Sigmoid colon (tissue), 4 donors: Measurements from ENCODE around the genes AMPH, RALA and MPLKIP.

DNA sequence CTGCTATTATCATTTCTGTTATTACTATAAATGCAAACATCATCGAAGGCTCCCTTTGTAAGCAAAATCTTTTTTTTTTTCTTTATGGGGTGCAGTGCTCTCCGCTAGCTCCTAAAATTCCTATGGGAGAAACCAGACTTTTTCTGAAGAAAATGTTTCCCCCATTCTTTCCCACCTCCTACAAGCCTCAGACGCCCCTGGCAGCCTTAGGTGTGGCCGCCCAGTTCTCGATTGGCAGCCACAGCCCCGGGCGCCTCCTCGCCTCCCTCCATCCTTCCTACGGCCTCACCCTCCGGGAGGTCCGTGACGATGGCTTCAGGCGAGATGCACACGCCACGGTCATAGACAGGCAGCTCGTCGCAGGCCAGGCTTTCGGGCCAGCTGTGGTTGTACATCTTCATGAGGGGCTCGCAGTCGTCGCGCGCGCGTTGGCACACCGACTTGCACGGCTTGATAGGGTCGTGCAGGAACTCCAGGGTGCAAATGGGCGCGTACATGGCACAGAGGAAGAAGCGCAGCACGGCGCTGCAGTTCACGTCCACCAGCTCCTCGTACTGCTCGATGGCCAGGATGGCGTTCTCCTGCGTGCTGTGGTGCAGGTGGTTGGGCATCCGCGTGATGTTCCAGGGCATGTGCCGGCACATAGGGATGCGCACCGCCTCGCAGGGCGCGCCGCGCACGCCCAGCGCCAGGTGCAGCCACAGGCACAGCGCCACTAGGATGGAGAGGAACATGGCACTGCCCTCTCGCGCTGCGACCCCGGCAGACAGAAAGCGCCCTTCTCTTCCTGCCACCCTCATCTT is 612 bp downstream of the SFRP4 start:
- PRO-cap = bidirectional peak, plus-strand start at position 709 of the sequence, minus-strand start at position 556 of the sequence
- RAMPAGE, long total RNA, 4 experiments = no peak in any of the 4 experiments

DNA sequence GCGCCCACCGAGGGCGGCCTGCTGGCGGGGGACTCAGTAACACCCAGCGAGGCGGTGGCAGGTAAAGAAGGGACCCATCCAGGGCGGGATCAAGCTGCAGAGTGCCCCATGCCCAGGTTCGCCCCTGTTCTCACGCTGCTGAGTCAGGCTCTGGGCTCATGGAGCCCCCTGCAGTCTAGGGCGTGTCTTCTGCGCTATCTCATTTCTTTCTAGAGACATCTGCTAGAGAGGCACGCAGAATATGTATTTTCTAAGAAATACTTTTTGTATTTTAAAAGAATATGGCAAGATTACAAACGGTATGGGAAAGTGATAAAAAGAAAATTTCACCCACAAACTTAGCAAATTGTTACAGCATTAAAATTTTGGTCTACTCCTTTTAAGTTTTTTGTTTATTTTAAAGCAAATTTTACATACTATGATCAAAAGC is 966 bp downstream of the EPDR1 start:
- PRO-cap = unidirectional peak, minus-strand start at position 132 of the sequence
- RAMPAGE, long total RNA, 4 experiments = no peak in any of the 4 experiments

- PRO-cap = no peak
- RAMPAGE, long total RNA, 4 experiments = no peak in any of the 4 experiments
Measured at GRCh38 chr7:38002890-38003444, 82.5 kb downstream of the EPDR1 start.

DNA sequence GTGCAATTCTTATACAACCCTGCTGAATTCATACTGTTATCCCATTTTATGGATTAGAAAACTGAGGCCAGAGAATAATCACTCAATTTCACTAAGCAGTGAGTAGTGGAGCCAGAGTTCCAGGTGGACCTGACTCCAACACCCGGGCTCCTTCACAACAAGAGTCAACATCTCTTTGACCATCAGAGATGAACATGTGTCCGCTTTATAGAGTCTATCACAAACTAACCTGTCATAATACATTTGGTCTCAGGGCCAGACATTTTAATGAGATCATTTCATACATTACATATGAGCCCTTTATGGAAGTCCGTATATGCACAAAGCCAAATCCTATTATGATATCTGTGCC is 74.8 kb downstream of the STARD3NL start:
- PRO-cap = no peak
- RAMPAGE, long total RNA, 4 experiments = no peak in any of the 4 experiments

GRCh38 chr7:38340385-38340812 is 162.4 kb downstream of the STARD3NL start:
- PRO-cap = no peak
- RAMPAGE, long total RNA, 4 experiments = no peak in any of the 4 experiments

DNA sequence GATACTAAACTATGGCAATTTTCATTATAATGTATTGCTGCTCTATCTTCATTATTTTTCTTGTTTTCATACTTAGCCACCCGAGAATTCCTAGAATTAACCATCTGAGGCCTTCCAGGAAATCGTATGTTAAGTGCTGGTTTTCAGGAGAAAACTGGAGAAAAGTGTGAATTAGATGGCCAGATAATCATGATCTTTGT is 54.9 kb downstream of the AMPH start:
- PRO-cap = no peak
- RAMPAGE, long total RNA, 4 experiments = no peak in any of the 4 experiments

DNA sequence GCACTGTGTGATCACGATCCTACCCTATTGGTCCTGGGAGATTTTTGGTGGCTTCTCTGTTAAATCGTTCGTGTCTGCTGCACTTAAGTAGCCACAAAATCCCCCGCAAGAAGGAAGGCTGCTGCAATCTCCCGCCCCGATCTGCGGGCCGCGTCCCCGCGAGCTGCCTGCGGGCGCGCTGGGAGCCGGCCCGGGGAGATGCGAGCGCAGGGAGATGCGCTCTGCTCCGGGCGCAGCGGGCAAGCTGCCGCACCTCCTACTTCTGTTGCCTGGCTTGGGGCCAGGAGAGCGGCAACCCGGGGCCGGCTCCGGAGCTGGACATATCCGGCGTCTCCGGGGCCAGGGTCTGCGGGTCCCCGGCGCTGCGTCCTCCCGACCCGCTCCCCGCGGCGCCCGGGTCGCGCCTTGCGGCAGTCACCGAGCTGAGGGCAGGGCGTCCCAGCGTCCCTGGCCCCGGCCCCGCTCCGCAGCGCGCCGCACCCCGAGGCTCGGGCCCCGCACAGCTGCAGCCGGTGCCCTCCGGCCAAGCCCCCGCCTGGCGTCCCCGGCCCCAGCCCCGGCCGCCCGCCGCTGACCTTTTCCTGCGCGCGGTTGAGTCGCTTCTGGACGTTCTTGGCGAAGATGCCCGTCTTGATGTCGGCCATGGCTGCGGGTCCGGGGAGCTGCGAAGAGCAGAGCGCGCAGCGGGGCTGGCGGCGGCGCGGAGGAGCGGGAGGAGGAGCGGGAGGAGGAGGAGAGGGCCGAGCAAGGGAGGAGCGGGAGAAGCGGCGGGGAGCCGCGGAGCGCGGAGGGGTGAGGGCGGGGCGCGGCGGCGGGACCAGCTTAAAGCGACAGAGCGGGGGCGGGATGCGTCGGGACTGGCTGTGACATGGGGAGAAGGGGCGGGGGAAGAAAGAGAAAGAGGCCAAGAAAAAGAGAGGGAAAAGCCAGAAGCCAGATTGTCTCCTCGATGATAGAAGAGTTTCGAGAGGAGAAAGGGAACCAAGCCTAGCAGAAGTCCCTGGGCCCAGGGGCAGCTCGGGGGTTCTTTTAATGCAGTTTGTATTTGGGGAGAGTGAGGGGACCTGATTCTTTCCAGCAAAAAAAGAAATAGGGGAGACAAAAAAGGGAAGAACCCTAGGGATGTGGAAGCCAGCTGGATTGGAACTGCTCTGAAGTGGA is at the start of gene AMPH:
TSS of gene AMPH (minus strand) at position 666 of the 1,161 bp plus-strand sequence.
- PRO-cap = no peak
- RAMPAGE, long total RNA, 4 experiments = start-site peak on the minus strand in 4 of 4 experiments, centred at positions 679 to 719 of the sequence, 13 to 98 reads per replicate

- PRO-cap = no peak
- RAMPAGE, long total RNA, 4 experiments = no peak in any of the 4 experiments
Measured at GRCh38 chr7:38831100-38831684, 77.8 kb downstream of the VPS41 start.

DNA sequence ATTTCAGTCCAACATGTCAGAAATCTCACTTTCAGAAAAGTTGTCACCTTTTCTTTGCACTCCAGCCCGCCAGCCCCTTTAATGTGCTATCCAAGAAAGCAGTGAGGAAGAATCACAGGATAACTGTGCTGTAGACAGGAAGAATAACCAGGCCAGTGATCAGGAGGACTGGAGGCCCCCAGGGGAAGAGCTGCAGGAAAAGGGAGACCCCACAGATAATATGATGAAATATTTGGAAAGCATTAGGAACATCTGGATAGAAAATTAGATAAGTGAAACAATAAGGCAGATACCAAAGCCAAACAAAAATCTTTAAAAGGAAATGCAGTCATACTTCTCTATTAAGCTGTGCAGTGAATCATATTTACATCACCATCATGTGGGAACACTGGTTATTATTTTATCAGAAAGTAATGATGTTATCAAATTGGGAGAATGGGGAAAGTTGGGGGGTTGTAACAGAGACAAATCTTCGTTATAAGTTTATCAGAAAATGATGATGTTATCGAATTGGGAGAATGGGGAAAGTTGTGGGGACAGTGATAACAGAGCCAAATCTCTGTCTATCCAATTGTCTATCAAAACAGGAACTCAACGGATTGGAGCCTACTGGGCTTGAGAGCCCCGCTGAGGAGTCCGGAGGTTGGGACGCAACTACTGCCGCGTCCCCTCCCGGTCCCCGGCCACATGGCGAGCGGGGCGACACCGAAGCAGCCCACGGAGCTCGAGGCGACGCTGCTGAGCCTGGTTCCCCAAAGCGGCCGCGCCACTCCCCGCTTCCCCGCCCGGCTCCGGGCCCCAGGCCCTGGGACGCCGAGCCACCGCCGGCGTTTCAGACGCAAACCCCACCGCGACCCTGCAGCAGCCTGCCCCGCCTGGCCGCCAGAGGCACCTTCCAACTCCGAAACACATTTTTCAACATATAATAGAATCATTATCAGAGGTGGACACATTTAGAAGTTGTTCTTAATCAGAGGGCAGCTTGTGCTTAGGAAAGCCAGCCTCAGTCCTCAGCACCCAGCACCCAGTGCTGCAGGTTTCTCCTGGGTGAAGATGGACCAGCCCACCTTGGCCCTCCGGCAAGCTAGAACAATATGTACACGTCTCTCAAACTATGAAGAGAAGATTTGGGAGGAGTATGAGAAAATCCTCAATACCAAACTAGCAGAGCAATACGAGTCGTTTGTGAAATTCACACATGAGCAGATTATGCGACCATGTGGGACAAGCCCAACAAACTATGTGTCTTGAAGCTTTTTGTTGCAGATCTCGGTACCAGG is 13.9 kb upstream of the RALA start:
- PRO-cap = no peak
- RAMPAGE, long total RNA, 4 experiments = no peak in any of the 4 experiments

- PRO-cap = bidirectional peak, plus-strand start at chr7:39623616, minus-strand start at chr7:39623475
- RAMPAGE, long total RNA, 4 experiments = start-site peak on the plus strand in 4 of 4 experiments, at chr7:39623561-39623729 at its widest, 20 to 674 reads per replicate
Measured at GRCh38 chr7:39623276-39624285, at the start of gene RALA. RALA (plus strand) TSS chr7:39623572.

DNA sequence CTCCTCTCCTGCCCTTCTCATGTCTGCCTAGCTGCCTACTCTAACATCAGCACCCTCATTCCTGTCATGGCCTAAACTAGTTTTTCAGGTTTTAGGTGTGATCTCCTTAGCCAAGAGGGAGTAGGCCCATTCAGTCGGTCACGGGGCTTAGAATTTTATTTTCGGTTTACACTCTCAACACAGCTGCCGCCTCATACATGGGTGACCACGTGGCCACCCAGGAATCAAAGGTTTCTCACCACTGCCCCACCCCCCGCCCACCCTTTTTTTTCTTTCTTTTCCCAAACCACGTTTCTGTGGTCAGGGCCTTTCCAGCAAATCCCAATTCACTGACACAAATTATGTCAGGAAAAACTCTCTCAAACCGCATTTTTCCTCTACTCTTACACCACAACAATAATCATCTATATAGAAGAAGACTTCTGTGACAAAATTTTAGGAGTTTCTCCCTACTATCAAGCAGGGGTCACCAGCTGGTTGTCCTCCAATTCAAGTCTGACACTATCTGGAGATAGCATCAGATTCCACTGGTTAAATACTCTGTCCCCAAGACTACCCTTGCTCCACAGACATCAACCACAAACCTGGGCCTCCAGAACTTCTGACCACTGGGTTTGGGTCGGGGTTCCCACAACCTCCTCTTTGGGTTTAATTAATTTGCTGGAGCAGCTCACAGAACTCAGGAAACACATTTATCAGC is 97.4 kb downstream of the RALA start:
- PRO-cap = no peak
- RAMPAGE, long total RNA, 4 experiments = no peak in any of the 4 experiments

- PRO-cap = no peak
- RAMPAGE, long total RNA, 4 experiments = no peak in any of the 4 experiments
Measured at GRCh38 chr7:39722045-39722515, 98.7 kb downstream of the RALA start.

DNA sequence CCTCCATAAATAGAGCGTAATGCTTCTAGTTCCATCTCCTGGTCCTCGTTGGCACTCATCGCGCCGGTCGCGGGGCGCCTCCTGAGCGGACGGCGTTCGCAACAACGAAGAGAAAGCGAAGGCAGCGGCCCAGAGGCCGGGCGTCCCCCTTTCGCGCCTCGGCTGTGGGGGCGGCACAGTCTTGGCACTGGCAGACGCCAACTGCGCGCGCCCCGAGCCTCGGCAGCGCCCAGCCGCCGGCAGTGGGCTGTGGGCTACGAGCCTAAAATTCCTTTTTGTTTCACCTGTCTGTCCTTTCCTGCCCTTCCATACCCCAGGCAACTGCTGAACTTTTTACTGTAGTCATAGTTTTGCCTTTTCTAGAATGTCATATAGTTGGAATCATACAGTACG is 95.1 kb upstream of the CDK13 start:
- PRO-cap = no peak
- RAMPAGE, long total RNA, 4 experiments = start-site peak on the minus strand in 3 of 4 experiments, centred at positions 228 to 247 of the sequence, 7 to 25 reads per replicate

DNA sequence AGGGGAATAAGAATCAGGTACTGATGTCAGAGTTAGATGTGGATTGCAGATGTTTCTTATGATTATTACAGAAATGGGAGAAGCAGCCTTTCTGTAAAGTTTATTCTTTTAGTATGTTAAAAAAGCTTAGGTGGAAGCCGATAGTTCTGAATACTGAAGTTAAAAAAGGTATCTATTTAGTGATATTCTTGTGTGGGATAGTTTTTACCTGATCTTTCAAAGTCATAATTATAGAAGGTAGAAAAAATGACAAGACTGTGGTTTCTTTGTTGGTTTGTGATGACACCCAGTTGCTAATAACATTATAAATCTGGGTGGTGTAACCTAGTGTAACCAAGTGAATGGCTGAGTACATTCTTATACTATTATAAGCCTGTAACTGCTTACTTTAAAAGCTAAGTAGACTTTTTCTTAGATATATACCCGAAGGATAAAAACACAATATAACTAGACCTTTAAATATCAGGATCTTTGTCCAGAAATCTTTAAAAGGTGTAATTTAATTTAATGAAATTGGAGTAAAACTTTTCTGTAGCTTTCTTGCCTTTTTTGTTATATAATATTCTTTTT is 2.3 kb downstream of the CDK13 start:
- PRO-cap = no peak
- RAMPAGE, long total RNA, 4 experiments = no peak in any of the 4 experiments

- PRO-cap = no peak
- RAMPAGE, long total RNA, 4 experiments = no peak in any of the 4 experiments
Measured at GRCh38 chr7:40095188-40096001, 39.0 kb downstream of the MPLKIP start.

GRCh38 chr7:40134133-40135140 is at the start of gene MPLKIP:
MPLKIP (minus strand) TSS chr7:40134622.
- PRO-cap = unidirectional peak, minus-strand start at chr7:40134622; bidirectional peak, plus-strand start at chr7:40135005, minus-strand start at chr7:40134871
- RAMPAGE, long total RNA, 4 experiments = start-site peak on the plus strand in 4 of 4 experiments, at chr7:40134951-40135009 at its widest, 18 to 79 reads per replicate; start-site peak on the minus strand in 3 of 4 experiments, at chr7:40134611-40134636 at its widest, 436 to 699 reads per replicate

DNA sequence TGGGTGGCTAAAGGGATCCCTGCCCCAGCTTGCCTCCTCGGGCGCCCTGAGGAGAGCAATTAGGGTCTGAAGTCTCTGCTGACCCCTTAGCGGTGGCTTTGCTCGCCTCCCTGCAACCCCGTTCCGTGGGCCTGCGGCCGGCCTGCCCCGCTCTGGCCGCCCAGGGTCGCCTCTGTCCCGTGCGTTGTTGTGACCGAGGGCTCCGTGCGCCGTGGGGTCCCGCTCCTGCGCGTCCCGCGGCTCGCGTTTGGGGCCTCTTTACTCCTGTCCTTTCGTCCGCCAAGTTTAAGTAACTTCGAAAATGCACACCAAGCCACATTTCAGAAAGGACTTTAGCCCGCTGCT is 308 bp downstream of the SUGCT start:
- PRO-cap = no peak
- RAMPAGE, long total RNA, 4 experiments = no peak in any of the 4 experiments

GRCh38 chr7:40218649-40219033 is 83.8 kb downstream of the SUGCT start:
- PRO-cap = no peak
- RAMPAGE, long total RNA, 4 experiments = no peak in any of the 4 experiments

DNA sequence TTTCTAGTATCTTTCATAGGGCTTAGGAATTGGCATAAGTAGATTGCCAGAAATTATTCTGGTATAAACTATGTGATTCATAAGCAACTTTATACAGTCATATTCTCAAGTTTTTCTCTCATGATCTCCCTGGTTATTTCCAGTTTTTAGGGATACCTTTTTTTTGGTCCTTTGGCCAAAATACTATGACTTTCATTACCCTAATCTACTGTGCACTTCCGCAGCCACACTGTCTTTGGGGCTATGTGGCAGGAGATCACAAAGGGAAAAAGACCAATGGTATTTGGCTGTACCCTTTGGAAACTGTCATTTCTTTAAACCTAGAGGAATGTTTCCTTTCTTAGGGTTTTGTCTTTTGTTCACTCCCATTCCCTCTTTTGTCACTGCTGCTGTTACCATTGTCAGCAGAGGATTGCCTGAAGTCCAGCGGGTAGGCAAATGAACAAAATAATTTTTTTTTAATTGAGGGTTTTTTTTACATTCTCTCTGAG is 374.4 kb downstream of the SUGCT start:
- PRO-cap = unidirectional peak, plus-strand start at position 368 of the sequence
- RAMPAGE, long total RNA, 4 experiments = start-site peak on the plus strand in 1 of 4 experiments, centred at position 383 of the sequence, 29 reads per replicate

GRCh38 chr7:41047738-41048252 is 655.1 kb downstream of the INHBA start:
- PRO-cap = no peak
- RAMPAGE, long total RNA, 4 experiments = no peak in any of the 4 experiments